Suprapubic skin (tissue), 4 donors: ENCODE data around the genes UQCRFS1, C19orf12, CCNE1 and TSHZ3.

GRCh38 chr19:27762549-27763173, 1450.3 kb downstream of the UQCRFS1 start:
- PRO-cap, result no peak
- RAMPAGE, long total RNA, 4 experiments, result start-site peak on the minus strand in 3 of 4 experiments, at chr19:27762376-27762911 at its widest, 5 to 11 reads per replicate

GRCh38 chr19:27771583-27772207, 1441.3 kb downstream of the UQCRFS1 start:
- PRO-cap, result no peak
- RAMPAGE, long total RNA, 4 experiments, result no peak in any of the 4 experiments

- PRO-cap, result no peak
- RAMPAGE, long total RNA, 4 experiments, result no peak in any of the 4 experiments
Measured at GRCh38 chr19:28403473-28404255, 809.3 kb downstream of the UQCRFS1 start.

DNA sequence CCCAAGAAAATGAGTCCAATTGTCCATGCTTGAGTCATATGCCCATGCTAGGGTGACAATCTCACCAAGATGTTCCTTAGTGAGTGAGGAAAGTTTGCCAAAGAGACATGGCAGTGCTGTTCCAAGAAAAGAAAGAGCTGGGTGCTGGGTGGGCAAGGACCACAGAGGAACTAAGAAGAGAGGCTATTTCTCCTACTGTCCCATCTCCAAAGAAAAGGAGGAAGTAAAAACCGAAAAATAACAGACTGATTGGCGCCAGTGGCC, 606.8 kb downstream of the UQCRFS1 start:
- PRO-cap, result no peak
- RAMPAGE, long total RNA, 4 experiments, result no peak in any of the 4 experiments

DNA sequence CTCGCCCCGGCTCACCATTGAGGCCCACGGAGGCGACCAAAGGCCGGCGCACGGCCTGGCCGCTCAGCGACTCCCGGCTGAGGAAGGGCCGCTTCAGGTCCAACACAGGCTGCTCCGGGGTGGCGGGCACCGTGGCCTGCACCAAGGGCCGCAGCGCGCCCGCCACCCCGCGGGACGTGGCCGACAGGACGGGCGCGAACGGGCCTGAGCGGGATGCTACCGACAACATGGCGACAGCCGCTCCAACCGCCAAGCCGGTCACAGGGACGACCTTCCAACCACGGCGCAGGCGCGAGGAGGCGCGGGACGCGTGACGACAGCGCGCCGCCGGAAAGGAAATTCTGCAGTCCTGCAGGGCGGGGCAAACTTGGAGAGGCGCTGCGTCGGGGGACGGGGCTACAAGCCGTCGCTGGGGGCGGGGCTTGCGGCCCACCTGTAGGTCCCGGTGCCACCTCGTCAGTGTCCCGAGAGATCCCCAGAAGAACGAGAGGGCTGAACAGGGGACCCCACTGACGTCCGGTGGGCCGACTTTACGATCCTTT, at the start of gene UQCRFS1:
Gene UQCRFS1, minus strand, starts transcription at position 262 of the 542 bp plus-strand sequence.
- PRO-cap, result bidirectional peak, plus-strand start at position 369 of the sequence, minus-strand start at position 262 of the sequence
- RAMPAGE, long total RNA, 4 experiments, result no peak in any of the 4 experiments

- PRO-cap, result no peak
- RAMPAGE, long total RNA, 4 experiments, result no peak in any of the 4 experiments
Measured at GRCh38 chr19:29417249-29417730, 108.5 kb upstream of the VSTM2B start.

DNA sequence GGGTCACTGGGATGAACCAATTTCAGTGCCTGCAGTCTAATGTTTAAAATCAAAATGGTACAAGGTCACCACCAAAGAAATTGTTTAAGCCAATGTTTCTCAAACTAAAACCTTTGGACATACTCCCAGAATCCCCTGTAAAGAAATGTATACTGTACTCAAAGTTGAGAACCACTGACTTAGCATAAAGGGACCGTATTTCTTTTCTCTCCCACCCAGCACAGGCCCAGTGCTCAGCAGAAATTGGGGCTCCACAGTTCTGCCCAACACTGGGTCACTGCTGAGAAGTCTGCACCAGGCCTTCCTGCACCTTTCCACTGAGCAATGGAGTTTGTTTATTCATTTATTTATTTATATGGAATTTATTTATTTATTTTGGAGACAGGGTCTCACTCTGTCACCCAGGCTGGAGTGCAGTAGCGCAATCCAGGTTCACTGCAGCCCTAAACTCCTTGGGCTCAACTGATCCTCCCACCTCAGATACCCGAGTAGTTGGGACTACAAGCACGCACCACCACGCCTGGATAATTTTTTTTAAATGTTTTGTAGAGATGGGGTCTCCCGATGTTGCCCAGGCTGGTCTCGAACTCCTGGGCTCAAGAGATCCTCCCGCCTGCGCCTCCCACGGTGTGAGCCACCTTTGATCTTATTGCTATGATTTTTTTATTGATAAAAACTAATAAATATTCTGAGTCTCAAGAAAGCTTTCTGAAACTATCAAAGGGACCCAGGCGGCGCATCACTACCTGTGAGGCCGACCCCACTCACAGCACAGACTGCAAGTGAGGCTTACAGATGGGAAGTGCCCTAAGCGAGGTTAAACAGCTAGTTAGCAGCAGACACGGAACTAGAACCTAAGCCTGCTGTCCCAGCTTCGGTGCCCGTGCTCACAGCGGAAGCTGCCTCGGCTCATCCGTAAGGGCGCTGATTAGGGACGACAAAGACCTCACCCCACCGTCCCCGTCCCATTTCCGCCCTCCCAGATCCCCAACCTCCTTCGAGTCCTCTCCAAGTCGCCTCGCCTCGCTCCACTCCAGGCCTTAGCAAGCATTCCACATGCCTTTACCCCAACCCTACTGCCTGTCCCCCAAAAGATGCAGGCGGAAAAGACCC, 720 bp upstream of the POP4 start:
- PRO-cap, result no peak
- RAMPAGE, long total RNA, 4 experiments, result no peak in any of the 4 experiments

DNA sequence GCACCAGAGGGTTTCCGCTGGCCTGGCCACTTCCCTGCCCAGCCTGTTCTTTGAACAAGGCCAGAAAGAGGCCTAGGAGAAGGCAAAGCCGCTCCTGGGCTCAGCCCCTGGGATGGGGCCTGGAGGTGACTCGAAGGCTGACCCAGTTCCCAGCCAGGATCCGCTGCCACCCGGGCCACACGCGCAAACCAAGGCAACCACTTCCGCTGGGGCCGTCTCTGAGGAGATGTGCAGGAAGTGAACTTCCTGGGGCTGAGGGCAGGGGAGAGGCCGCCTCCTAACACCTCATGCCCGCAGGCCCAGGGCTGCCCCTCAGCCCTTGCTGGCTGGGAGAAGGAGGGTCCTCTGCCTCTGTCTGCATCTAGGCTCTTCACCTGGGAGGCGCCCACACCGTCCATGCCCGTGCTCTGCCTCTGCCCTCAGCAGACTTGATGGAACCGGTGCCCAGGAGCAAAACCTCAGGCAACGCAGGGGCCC, 15.3 kb downstream of the PLEKHF1 start:
- PRO-cap, result no peak
- RAMPAGE, long total RNA, 4 experiments, result no peak in any of the 4 experiments

GRCh38 chr19:29714912-29716019, at the start of gene C19orf12:
Gene C19orf12 (minus strand): TSS chr19:29715261.
- PRO-cap, result bidirectional peak, plus-strand start at chr19:29715123, minus-strand start at chr19:29715029; bidirectional peak, plus-strand start at chr19:29715313, minus-strand start at chr19:29715216
- RAMPAGE, long total RNA, 4 experiments, result start-site peak on the minus strand in 3 of 4 experiments, at chr19:29715172-29715243 at its widest, 19 to 30 reads per replicate

- PRO-cap, result bidirectional peak, plus-strand start at chr19:29811461, minus-strand start at chr19:29811423; unidirectional peak, minus-strand start at chr19:29811634; bidirectional peak, plus-strand start at chr19:29811994, minus-strand start at chr19:29811723
- RAMPAGE, long total RNA, 4 experiments, result no peak in any of the 4 experiments
Measured at GRCh38 chr19:29811263-29812339, at the start of gene CCNE1. Gene CCNE1 (plus strand): TSS chr19:29811991.

- PRO-cap, result no peak
- RAMPAGE, long total RNA, 4 experiments, result no peak in any of the 4 experiments
Measured at GRCh38 chr19:29841707-29842071, 29.9 kb downstream of the CCNE1 start.

DNA sequence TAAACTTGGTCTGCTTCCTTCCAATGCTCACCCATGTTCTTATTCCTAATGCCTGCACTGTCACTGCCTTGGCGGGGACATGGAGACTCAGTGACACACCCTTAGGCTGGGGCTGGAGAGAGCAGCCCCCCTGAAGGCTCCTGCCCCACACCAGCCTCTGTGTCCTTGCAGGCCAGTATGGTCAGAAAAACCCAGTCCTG, 211.0 kb upstream of the ZNF536 start:
- PRO-cap, result unidirectional peak, minus-strand start at position 88 of the sequence
- RAMPAGE, long total RNA, 4 experiments, result no peak in any of the 4 experiments

GRCh38 chr19:30222573-30222824, 149.7 kb upstream of the ZNF536 start:
- PRO-cap, result no peak
- RAMPAGE, long total RNA, 4 experiments, result no peak in any of the 4 experiments

GRCh38 chr19:30387298-30387711, 15.1 kb downstream of the ZNF536 start:
- PRO-cap, result no peak
- RAMPAGE, long total RNA, 4 experiments, result no peak in any of the 4 experiments

DNA sequence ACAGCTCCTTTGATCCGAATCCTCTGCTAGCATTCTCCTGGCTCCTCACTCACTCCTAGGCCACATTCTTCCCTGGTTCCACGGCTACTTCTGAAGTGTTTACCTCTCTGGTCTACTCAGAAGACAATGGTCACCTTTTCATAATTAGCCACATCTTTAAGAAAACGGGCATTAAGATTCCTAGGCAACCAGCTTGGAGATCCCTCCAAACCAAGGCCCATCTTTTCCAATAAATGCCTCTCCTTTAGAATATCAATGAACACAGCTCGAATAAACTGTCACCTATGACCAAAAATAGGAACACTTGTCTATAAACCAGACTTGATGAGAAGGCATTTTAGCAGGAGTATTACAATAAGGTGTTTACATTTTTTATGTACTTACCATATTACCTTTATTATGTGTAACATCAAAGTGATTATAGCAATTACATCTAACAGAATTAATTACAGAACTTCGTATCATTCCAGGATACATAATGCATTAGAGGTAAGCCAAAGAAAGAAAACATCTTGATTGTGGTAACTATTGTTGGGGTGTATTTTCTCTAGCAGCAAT, 7.4 kb downstream of the TSHZ3 start:
- PRO-cap, result no peak
- RAMPAGE, long total RNA, 4 experiments, result no peak in any of the 4 experiments

- PRO-cap, result no peak
- RAMPAGE, long total RNA, 4 experiments, result no peak in any of the 4 experiments
Measured at GRCh38 chr19:31347473-31347980, 1.7 kb downstream of the TSHZ3 start.

DNA sequence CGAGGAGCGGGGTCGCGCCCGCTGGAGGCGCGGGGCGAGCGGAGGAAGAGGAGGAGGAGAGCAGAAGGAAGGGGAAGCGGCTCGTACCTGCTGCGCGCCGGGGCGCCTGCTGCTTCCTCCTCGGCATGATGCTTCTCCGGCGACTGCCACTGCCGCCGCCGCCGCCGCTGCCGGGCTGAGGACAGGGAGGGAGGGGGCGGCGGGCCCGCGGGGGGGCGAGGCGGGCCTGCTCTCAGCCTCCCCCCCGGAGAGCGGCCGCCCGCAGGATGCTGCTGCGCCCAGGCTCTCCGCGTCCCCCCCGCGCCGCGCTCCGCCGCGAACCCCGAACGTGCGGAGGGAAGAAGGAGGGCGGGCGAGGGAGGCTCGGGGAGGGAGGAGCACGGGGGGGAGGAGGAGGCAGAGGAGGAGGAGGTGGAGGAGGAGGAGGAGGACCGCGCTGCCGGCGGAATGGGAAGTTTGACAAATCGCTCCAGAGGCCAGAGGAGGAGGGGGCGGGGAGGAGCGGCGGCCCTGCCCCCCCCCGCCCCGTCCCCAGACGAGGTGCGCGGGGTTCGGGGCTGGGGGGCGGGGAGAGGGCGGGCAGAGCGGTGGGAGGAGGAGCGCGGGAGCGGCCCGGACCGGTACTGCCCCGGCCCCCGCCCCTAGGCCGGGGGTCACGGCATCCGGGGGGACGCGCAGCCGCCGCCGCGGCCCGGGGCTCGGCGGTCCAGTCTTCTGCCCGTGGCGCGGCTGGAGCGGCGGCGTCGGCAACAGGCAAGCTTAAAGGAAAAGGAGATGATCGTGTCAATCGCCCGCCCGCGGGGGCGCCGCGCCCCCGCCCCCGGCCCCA, at the start of gene TSHZ3:
Gene TSHZ3, minus strand, starts transcription at position 344 of the 829 bp plus-strand sequence.
- PRO-cap, result bidirectional peak, plus-strand start at position 644 of the sequence, minus-strand start at position 321 of the sequence
- RAMPAGE, long total RNA, 4 experiments, result no peak in any of the 4 experiments

DNA sequence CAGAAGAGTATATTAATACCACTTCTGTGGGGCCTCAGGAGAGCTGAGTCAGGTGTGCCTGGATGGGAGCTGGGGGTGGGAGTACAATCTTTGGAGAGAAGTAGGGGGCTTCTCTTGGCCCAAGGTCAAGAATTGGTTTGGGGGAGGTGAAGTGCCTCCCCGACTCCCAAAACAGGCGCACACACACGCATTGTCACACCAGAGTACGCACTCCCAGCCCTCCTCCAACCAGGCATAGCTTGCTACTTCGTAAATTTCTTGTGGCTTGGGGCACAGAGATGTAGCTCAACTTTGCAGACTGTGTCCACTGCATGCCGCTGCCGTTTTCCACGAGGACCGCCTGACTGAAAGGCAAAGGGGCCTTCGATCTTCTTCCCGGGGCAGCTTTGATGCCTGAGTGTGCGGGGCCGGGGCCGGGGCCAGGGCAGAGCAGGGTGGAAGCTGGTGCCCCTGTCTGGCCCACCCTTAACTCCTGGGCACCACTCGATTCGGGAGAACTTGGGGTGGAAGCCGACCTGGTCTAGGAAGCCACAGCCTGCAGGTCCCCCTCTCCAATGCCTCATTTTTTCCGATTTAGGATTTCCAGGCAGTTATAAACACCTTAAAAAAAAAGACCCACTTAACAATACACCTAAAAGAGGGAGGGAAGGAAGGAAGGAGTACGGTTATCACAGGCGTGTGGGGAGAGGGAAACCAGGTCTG, 5.7 kb upstream of the TSHZ3 start:
- PRO-cap, result no peak
- RAMPAGE, long total RNA, 4 experiments, result no peak in any of the 4 experiments

- PRO-cap, result no peak
- RAMPAGE, long total RNA, 4 experiments, result no peak in any of the 4 experiments
Measured at GRCh38 chr19:31835158-31835511, 485.9 kb upstream of the TSHZ3 start.

DNA sequence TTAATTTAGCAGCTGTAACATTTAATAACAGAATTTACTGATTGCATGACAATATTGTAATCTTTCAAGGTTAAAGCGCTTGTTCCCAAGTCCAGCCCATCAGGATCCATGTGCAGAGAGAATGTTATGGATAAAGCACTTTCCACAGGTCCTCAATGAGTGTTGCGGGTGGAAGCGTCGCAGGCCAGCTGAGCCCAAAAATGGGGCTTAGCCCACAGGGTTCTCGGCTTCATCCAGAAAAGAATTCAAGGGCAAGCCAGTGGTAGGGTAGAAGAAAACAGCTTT, 455.7 kb upstream of the ZNF507 start:
- PRO-cap, result no peak
- RAMPAGE, long total RNA, 4 experiments, result no peak in any of the 4 experiments